GM06990 (cell line): ENCODE measurements around a stretch of chr18.

- RRBS: no CpG with 5 or more reads among the region's 16 CpGs
These were observed 13.4 kb downstream of the SLC66A2 start for GRCh38 chr18:79937877-79938663.

GRCh38 chr18:79944575-79945292, 6.7 kb downstream of the SLC66A2 start:
- RRBS: no CpG with 5 or more reads among the region's 7 CpGs

DNA sequence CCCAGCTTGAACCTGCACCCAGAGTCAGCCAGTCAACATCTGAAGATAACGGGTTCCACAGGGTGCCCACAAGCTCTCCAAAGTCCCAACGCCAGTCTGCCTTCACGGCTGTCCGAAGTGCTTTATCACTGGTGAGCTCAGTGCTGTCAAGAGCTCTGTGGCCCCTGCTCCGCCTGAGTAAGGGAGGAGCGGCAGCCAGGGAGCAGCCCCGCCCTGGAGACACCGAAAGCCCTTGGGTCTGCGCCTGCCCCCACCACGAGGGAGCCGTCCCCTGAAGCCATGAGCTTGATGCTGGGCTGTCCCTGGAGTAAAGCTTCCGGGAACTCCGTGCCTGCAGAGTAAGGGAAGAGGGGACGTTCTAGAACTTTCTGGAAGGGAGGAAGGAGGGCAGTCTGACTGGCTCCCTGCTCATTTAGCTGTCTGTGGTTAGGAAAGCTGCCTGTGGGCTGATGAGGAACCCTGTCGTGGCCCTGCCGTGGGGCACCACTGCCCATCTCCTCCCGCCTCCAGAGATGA, 2.7 kb upstream of the HSBP1L1 start:
- RRBS: no CpG with 5 or more reads among the region's 17 CpGs

GRCh38 chr18:79977380-79977953, 10.9 kb downstream of the TXNL4A start:
- RRBS: no CpG with 5 or more reads among the region's 4 CpGs

DNA sequence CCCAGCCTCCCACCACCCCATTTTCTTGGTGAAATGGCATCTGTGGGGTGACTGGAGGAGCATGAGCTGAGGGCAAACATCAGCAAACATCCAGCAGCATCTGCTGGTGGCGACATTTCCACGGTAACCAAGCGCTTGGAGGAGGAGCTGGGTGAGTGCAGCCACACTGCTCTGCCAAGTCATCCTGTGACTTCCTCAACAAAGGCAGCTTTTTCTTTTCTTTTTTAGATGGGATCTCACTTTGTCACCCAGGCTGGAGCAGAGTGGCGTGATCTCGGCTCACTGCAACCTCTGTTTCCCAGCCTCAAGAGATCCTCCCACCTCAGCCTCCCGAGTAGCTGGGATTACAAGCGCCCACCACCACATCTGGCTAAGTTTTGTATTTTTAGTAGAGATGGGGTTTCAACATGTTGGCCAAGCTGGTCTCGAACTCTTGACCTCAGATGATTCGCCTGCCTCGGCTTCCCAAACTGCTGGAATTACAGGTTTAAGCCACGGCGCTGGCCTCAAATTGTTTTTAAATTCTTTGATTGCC, 5.5 kb downstream of the TXNL4A start:
- RRBS: no CpG with 5 or more reads among the region's 12 CpGs

GRCh38 chr18:80033169-80034323, 688 bp upstream of the RBFA start:
- RRBS: 5% methylated on average over 5 of the region's 131 CpGs

DNA sequence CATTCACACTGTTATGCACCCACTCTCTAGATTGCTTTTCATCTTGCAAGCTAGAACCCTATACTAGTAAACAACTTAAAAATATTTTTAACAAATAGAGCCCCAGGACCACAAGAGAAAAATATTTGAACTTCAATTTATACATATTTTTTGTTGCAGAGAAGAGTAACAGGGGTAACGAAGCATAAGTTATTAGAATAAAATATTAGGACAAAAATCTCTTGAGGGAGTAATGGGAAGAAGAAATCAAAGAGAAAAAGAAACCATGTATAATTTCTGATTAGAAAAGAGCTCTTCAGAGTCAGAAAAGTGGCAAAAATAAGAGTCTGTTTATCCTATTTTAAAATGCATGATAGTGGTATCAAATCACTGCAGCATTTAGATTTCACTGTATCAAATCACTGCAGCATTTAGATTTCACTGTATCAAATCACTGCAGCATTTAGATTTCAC, 39.6 kb downstream of the PARD6G start:
- RRBS: no CpG with 5 or more reads among the region's 1 CpG